Diencephalon (tissue), 2 donors: ENCODE data around the gene SBK1.

GRCh38 chr16:27215683-27216739, 12.7 kb downstream of the KDM8 start:
- RAMPAGE, long total RNA = no peak

- RAMPAGE, long total RNA = no peak
Measured at GRCh38 chr16:27342815-27343363, 29.1 kb downstream of the IL4R start.

DNA sequence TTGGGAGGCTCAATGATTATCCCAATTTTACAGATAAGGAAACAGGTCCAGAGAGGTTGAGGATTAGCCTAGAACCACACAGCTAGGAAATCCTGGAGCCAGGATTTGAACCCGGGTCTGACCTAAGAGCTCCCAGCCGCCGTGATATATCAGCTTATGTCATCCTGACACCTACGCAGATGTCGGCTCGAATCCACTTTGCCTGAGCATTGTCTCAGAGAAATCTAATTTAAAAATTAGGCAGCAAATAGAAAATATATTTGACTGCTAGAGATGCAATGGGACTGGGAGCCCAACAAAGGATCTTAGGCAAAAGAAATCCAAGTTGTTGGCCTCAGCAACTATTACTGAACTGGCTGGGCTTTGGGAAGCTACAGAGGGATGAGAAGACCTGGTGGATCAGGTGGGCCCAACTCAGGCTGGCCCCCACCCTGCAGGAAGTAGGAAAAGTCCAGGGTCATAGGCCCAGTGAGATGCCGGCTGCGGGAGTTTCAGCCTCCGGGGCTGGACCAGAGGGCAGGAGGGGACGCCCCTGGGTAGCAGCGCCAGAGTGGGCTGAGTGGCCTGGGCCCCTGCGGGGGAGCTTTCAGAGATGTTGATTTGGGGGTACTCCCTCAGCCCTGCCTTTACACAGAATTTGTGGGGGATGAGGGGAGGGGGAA, 35.1 kb upstream of the IL21R start:
- RAMPAGE, long total RNA = no peak

GRCh38 chr16:27383937-27384271, 18.1 kb upstream of the IL21R start:
- RAMPAGE, long total RNA = no peak

GRCh38 chr16:27426860-27427438, 25.0 kb downstream of the IL21R start:
- RAMPAGE, long total RNA = no peak

GRCh38 chr16:27448532-27448740, 46.5 kb downstream of the IL21R start:
- RAMPAGE, long total RNA = no peak

GRCh38 chr16:27665053-27665252, 115.0 kb downstream of the KATNIP start:
- RAMPAGE, long total RNA = no peak

GRCh38 chr16:27749396-27750366, 199.7 kb downstream of the KATNIP start:
- RAMPAGE, long total RNA = no peak

DNA sequence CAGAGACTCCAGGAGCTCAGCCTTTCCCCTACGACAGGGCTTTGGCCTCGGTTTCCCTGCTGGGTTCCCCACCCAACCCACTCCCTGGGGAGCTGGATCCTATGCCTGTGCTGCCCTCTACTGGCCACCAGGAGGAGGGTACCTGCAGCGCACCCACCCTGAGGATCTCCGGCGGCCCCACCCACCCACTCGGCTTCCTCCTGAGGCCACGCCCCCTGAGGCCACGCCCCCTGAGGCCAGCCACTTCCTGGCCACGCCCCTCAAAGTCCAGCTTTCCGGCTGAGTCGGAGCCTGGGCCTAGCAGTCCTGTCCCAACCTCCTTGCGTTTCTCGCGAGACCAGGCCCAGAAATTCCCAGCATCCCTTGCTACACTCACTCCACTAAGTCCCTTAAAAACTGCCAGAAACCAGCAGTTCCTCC, 195.9 kb downstream of the GSG1L start:
- RAMPAGE, long total RNA = no peak

- RAMPAGE, long total RNA = no peak
Measured at GRCh38 chr16:28114601-28115124, 51.1 kb upstream of the GSG1L start.

GRCh38 chr16:28131866-28132667, 68.6 kb upstream of the GSG1L start:
- RAMPAGE, long total RNA = no peak

DNA sequence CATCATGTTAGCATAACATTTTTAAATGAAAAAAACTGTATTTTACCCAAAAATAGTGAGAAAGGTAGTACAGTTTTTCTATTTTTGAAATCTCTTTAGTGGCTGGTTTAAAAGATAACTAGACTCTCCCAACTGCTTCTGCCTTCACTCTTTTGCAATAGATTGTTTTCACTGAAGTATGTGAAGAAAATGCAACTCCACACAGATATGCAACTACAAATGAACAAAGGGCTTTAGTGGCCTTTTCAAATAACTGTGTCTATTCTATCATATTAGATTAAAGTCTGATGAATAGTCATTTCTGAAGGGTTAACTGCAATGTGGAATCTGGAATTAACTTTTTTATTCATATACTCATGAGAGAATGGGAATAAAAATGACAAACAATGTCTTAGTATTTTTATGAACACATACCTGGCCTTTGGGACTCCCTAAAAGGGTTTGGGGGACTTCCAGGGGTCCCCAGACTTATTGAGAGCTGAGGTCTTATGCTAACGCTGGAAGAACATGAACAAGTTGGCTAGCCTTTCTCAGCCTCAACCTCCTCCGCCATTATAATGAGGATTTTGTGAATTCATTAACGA, 50.8 kb downstream of the XPO6 start:
- RAMPAGE, long total RNA = no peak

DNA sequence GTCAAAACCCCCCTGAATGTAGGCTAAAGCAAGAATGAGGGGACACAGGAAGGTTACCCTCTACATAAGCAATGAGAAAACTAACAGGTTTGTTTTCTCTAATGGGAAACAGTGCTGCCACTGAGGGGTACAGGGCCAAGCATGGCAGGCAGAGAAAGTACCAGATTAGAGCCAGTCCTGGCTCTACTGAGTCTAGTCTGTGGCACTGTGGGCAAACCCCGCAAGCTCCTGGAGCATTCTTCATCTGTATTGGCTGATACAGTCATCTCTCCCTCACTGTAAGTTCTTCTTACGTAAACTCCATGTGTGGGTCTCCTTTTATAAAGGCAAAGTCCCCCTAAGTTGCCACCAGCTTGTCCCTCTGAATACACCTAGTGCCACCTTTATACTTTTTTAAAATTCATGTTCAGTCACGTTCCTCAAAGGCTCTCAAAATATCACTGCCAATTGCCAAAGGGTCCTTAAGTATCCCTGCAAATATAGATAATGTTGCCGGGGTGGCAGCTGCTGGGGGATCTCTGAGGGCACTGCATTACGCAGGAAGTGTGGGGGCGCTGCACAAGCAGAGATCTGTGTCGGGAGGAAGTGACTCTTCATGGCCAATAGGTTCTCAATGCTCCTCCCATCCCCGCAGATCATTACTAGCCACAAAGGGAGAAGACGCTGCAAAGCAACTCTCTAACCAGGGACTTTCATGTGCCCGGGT, 18.8 kb downstream of the XPO6 start:
- RAMPAGE, long total RNA = no peak

GRCh38 chr16:28264417-28265160, 27.7 kb upstream of the SBK1 start:
- RAMPAGE, long total RNA = no peak

DNA sequence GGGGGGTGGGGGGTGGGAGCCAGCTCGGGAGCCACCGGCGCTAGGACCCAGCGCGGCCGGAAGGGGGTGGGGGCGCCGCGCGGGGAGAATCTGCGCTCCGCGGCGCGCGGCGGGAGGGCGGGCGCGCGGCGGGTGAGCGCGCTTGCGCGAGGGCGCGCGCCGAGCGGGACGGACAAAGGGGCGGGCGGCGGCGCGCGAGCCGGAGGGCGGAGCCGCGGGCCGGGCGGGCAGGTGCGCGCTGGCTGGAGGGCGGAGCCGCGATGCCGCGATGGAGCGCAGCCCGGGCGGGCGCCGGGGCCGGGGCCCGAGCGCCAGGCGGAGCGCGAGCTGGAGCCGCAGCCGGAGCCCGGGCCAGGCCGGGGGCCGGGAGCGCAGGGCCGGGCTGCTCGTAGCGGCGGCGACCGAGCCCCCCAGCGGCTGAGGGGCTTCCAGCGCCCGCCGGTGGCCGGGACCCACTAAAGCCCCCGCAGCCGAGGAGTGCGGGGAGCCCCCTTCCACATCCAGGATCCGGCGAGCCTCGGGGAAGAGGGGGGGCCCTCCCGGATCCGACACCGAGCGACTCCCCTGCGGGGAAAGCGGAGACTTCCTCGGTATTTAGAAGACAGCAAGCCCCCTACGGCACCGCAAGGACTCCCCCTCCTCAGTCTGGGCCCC, at the start of gene SBK1:
SBK1 (plus strand) TSS at position 260 of the 654 bp plus-strand sequence.
- RAMPAGE, long total RNA = no peak

DNA sequence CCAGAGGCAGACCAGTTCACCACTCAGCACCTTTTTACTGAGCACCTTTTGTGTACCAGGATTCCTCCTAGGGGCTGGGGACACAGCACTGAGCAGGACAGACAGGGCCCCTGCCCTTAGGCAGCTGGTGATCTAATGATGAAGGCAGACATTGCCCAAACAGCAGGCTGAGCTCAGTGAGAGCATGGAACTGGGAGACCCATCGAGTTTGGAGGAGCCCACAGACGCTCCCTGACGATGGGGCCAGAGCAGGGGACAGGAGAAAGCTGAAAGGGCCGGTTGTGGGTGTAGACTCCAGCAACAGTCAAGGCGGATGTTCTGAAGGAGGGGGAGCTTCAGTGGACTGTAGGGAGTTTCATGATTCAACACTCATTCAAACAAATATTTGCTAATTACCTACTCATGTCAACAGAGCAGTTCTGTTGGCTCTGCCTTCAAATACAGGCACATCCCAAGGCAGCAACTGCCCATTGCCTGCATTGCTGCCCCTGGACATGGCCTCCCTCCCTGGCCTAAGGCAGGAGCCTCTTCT, 32.1 kb downstream of the SBK1 start:
- RAMPAGE, long total RNA = no peak

DNA sequence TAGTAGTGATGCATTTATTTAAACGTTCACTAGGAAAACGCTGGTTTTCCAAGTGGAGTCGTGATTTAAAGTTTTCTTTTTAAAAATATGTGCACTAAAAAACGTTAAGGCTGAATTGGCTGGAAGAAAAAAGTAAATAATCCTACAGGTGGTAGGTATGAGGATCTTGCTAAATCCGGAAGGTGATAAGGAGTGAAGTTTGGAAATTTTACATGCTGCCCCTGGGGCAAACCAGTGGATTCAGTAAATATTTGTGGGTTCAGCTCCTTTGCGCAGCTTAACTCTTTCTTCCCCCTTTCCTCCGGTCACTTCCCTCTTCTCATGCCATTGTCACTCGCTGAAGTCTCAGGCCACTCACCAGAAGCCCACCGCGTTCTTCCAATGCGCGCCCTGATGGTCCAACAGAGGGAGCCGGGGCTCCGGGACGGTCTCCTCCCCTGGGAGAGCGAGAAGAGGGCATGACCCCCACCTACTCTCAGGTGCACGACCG, 705 bp downstream of the CLN3 start:
- RAMPAGE, long total RNA = no peak

DNA sequence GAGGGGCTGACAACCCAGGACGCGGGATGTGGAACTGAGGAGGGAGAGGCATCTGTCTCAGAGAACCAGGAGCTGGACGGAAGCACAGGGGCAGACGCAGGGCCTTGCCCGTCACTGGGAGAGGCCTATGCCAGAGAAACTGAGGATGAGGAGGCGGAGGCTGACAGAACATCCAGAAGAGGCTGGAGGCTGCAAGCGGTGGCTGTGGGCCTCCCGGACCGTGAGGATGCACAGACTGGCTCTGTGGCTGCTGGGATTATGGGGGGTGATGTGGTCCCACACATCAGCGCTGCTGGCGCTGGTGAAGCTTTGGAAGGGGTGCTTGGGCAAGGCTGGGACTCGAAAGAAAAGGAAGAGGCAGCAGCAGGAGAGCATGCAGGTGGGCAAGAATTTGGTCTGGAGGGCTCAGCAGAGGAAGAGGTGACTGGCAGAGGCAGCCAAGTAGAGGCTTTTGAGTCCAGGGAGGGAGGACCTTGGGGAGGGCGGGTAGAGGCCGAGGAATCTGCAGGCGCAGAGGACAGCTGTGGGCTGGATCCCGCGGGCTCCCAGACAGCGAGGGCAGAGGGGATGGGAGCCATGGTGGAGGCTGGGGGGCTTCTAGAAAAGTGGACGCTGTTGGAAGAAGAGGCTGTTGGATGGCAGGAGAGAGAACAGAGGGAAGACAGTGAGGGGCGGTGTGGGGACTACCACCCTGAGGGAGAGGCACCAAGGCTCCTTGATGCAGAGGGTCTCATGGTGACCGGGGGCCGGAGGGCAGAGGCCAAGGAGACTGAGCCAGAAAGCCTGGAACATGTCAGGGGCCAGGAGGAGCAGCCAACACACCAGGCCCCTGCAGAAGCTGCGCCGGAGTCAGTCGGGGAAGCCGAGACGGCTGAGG, 2.9 kb downstream of the APOBR start:
- RAMPAGE, long total RNA = no peak

DNA sequence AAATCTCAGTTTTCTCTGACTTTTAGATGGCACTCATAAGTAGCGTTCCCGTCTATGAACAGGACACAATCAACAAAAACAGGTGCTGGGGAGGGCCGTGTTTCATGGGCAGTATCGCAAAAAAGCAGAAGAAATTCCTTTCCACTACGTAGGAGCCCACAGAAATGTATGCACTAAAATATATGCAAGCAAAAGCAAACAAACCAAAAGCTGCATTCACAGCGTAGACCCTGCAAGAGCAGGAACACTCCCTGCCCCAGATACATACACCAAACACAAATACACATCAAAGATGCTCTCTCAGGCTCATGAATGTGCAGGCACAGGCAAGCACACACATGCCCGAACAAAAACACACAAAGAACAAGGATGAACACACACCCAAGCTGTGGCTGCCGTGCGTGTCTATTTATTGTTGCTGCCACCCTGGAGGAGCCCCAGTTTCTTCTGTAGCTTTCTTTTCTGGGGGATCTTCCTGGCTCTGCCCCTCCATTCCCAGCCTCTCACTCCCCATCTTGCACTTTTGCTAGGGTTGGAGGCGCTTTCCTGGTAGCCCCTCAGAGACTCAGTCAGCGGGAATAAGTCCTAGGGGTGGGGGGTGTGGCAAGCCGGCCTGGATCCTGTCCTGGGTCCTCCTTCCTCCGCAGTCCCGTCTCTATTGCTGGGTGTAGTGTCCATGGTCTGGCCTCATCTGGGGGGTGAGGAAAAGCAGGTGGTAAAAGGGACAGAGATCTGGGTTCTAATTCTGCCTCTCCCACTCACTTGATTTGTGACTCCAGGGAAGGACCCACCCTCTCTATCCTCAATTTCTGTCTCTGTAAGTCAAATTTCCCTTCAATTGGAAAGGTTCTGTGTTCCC, 1.6 kb downstream of the NUPR1 start:
- RAMPAGE, long total RNA = no peak

DNA sequence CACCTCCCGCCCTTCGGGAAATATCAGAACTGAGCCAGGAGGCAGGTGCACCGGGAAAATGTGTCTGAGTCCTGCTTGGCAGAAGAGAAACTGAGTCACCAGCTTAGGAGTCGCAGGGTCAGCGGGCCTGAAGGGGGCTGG, 449 bp downstream of the SH2B1 start:
- RAMPAGE, long total RNA = no peak